Thoracic aorta endothelial cell (primary cell): ENCODE results near the genes TBCC and CNPY3.

- CAGE, long polyA plus RNA: no peak
Observed at GRCh38 chr6:42454175-42455139, 2.7 kb upstream of the TRERF1 start.

- CAGE, long polyA plus RNA: no peak
Observed at GRCh38 chr6:42564684-42564972, 799 bp downstream of the UBR2 start.

GRCh38 chr6:42726446-42727695 is 4.5 kb upstream of the PRPH2 start:
- CAGE, long polyA plus RNA: no peak

- CAGE, long polyA plus RNA: no peak
Observed at GRCh38 chr6:42742405-42742975, 3.4 kb downstream of the TBCC start.

DNA sequence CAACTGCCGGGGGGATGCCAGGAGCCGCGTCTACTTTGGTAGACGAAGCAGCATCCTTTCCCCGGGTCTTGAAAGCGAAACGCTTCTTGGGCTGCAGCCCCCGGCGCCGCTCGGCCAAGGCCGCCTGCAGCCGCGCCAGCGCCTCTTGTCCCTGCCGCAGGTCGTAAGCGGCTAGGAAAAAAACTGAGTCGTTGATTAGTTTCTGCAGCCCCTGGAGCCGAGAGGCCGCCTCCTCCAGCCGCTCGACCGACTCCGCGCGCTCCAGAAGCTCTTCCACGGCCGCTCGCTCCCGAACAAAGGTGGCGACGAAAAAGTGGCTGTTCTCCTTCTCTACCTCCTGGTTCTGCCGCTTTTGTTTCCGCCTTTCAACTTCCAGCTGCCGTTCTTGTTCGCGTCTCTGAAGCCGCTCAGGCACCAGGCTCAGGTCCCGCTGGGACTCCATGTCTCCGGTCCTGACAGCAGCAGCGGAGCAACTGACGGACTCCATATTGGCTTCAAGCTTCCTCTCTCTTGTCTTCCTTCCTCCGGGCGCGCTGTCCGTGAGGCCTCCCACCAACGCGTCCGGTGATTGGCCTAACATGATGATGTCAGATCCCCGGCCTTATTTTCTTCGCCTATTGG is at the start of gene TBCC:
Gene TBCC, minus strand, starts transcription at position 517 of the 621 bp plus-strand sequence.
- CAGE, long polyA plus RNA: no peak

- CAGE, long polyA plus RNA: no peak
Observed at GRCh38 chr6:42767450-42768220, 14.2 kb upstream of the BICRAL start.

- CAGE, long polyA plus RNA: no peak
Observed at GRCh38 chr6:42782539-42783279, 857 bp downstream of the BICRAL start.

DNA sequence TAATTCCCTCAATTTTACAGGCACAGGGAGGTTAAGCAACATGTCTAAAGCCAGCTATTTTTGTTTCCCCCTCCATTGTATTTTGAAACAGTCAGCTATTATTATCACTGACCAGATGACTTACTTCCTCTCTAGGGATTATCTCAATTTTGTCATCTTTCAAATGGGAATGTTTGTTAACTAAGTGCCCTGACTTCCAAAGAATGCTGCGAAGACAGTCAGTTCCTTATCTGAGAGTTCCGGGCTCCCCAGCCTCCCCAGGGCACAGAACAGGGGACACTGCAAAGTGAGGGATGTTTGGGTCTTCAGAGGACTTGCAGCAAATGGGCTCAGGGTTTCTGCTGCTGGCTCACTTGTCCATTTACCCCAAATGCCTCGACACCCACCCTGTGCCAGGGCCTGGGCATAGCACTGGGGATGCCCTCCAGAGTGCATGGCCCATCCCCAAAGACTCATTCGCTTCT is 5.5 kb upstream of the CNPY3 start:
- CAGE, long polyA plus RNA: no peak

DNA sequence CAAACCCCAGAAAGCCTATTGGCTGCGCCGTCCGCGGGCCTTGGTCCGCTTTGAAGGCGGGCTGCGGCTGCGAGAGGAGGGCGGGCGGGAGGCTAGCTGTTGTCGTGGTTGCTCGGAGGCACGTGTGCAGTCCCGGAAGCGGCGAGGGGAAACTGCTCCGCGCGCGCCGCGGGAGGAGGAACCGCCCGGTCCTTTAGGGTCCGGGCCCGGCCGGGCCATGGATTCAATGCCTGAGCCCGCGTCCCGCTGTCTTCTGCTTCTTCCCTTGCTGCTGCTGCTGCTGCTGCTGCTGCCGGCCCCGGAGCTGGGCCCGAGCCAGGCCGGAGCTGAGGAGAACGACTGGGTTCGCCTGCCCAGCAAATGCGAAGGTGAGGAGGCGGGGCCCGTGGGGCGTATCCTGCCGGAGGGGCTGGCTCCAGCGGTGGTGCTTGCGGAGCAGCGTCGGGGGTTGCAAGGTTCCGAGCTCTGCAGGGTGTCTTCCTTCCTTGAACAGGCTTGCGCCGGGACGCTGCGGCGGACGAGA is at the start of gene CNPY3:
Gene CNPY3, plus strand, starts transcription at position 127 of the 523 bp plus-strand sequence.
- CAGE, long polyA plus RNA: no peak

DNA sequence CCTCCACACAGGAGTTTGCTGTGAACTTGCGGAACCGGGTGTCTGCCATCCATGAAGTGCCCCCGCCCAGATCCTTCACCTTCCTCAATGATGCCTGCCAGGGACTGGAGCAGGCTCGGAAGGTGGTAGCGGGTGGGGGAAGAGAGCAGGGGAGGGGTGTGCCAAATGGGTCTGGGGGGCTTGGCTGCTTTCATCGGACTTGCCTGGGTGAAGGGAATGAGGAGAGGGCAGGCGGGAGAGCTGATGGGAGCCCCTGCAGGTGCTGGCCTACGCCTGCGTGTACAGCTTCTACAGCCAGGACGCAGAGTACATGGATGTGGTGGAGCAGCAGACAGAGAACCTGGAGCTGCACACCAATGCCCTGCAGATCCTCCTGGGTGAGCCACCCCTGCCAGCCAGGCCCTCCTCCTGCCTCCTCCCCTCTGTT is 6.7 kb downstream of the DNPH1 start:
- CAGE, long polyA plus RNA: no peak

DNA sequence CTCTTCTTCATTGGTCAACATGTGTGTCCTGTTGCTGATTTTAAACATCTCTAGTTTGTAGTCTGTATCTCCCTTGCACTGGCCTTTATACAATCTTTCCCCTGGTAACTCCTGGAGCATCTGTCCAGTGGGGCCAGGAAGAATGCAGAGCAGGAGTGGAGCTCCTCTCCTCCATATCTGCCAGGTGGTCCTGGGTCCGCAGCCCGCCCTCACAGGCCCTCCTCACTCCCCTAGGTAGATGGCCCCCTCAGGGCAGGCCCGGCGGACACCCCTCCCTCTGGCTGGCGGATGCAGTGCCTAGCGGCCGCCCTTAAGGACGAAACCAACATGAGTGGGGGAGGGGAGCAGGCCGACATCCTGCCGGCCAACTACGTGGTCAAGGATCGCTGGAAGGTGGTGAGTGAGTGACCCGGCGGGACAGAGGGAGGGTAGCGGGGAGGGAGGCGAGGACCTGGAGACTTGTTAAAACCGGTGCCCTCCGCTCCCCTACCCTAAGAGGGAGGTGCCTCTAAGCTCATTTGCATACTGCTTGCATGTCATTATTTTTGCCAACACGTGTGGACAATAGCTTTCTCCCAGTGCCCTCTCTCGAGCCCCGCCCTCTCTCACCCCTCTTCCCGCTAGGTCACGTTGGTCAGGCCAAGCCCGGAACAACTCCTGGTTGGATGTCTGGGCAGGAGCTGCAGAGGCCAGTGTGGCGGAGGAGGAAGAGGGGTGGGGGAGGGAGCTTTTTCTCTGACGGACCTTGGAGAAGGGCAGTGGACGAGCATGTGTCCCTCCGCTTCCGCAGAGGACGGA is 3.3 kb downstream of the TTBK1 start:
- CAGE, long polyA plus RNA: no peak

GRCh38 chr6:43269168-43269808 is 26.0 kb downstream of the TTBK1 start:
- CAGE, long polyA plus RNA: no peak

- CAGE, long polyA plus RNA: no peak
Observed at GRCh38 chr6:43340174-43340679, 29.2 kb downstream of the ZNF318 start.

- CAGE, long polyA plus RNA: no peak
Observed at GRCh38 chr6:43340680-43340993, 28.8 kb downstream of the ZNF318 start.

DNA sequence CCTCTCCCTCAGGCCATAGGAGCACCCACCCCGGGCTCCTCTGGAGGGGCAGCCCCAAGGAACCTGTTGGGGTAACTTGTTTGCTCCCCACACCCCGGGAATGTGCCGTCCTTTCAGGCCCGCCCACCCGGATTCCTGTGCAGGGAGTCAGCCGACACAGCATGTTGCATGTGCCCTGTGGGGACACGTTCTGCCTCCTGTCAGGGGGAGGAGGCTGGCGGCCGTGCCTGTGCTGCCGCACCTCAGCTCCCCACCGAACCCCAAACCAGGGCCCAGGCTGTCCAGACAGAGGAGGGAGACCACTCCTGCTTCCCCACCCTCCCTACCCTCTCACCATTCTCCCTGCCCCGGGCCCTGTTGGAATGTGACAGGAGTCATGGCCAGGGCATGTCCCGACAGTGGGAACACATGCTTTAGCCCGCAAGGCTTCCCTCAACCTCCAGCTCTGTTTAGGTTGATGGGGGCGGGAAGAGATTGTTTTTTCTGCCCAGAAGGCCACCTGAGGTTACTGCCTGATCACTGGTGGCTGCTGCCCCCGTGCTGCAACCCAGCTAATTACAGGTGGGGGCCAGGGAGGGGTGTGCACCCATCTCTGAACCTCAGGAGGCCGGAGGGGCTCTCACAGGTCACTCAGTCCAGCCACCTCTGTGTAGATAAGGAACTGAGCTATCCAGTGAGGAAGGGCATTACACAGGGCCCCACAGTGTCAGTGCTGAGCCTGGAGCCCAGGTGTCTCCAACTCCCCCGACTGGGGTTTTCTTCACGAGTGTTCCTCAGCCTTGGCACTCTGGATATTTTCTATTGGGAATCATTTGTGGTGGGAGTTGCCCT is 13.6 kb downstream of the LRRC73 start:
- CAGE, long polyA plus RNA: no peak

DNA sequence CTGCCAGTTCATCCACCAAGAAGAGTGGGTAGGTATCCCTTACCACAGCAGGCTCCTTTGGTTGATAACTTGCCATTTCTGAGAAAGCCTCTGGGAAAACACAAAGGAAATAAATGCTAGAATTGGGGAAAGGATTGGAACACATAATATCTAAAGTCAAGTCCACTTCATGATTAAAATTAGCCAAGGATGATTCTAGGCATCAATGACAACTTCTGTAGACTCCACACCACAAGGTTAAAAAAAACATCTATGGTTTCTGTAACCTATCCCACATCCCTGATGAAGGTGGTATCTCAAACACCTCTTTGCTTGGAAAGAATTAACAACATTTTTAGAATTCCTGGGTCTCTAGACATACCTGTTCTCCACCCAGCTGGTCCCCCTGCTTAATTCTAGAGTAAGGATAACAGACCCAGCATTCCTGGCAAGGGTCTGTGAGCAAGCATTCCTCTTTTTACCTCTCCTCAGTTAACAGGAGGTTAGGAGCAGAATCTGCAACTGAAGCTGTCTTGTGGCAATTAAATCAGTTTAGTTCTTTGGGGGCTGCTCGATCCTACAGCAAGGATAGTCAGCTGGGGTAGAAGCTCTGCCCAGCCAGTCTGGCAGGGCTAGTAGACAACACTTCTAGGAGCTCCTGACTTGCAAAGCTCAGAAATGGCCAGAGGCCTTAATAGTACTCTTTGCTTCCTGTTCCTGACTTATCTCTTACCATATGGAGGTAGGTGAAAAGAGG is 11.4 kb downstream of the POLR1C start:
- CAGE, long polyA plus RNA: no peak

GRCh38 chr6:43631091-43631773 is 2.2 kb upstream of the GTPBP2 start:
- CAGE, long polyA plus RNA: no peak

GRCh38 chr6:43668033-43668688 is 19.4 kb downstream of the MRPS18A start:
- CAGE, long polyA plus RNA: no peak

DNA sequence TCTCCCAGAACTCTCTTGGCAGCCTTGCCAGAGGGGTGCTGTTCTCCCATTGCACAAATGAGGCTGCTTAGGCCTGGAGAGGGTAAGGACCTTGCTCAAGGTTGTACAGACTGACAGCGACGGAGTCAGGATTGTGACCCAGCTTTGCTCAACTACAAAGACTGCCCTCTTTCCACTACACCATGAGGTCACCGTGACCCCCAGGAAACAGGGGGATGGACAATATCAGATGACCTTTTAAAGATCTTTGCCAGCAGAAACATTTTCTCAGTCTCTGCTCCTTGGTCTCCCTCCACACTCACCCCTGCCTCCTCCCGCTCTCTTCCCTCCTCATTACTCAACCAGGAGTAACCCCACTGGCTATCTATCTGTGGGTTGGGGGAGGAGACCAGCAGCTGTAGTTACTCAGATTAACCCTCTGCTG is 26.7 kb upstream of the MRPS18A start:
- CAGE, long polyA plus RNA: no peak

DNA sequence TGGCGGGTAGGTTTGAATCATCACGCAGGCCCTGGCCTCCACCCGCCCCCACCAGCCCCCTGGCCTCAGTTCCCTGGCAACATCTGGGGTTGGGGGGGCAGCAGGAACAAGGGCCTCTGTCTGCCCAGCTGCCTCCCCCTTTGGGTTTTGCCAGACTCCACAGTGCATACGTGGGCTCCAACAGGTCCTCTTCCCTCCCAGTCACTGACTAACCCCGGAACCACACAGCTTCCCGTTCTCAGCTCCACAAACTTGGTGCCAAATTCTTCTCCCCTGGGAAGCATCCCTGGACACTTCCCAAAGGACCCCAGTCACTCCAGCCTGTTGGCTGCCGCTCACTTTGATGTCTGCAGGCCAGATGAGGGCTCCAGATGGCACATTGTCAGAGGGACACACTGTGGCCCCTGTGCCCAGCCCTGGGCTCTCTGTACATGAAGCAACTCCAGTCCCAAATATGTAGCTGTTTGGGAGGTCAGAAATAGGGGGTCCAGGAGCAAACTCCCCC is 892 bp upstream of the VEGFA start:
- CAGE, long polyA plus RNA: no peak